GM12891 (cell line): ENCODE data around the gene SPNS3.

GRCh38 chr17:4293568-4294183, 29.9 kb upstream of the ANKFY1 start:
- RRBS, result no CpG with 5 or more reads among the region's 4 CpGs

- RRBS, result no CpG with 5 or more reads among the region's 9 CpGs
These were observed 38.3 kb upstream of the ANKFY1 start for GRCh38 chr17:4301816-4302768.

DNA sequence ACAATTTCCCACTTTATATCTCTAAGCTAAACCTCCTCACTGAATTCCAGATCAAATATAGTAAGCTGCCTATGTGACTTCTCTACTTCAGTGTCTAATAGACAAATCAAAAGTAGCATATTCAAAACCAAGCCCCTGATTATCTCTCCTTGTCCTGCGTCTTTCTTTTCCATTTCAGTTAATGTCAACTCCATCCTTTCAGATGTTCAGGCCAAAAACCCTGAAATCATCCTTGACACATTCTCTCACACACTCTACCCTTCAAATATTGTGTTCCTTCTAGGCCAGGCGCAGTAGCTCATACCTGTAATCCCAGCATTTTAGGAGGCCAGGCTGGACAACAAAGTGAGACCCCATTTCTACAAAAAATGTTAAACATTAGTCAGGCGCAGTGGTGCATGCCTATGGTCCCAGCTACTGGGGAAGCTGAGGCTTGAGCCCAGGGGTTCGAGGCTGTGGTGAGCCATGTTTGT, 24.4 kb downstream of the UBE2G1 start:
- RRBS, result no CpG with 5 or more reads among the region's 4 CpGs

GRCh38 chr17:4375549-4375948, 9.1 kb upstream of the UBE2G1 start:
- RRBS, result no CpG with 5 or more reads among the region's 6 CpGs

DNA sequence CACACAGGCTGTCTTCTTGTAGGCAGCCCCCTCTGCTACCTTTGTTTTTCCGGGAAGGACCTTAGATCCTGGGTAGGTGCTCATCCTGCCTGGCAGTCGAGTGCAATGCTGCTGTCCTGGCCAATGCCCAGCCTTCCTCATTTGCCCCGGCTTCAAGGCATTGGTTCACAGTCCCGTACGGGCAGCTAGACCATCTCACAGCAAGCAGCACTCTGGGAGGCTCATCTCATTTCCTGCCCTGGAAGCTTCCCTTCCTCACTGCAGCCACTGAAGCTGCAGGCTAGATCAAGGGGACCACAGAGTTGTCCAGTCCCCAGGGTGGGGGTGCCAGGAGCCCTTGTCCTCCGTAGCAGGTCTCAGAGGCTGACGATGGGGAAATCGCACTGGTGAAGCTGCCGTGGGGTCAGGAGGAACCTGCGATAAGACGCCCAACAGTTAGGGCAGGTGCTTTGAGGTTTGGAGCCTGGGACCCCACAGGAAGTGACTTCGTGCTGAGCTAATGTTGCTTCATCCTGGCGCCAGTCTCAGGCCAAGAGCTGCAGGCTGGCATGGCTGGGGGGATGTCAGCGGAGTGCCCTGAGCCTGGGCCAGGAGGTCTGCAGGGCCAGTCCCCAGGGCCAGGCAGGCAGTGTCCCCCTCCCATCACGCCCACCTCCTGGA, at the start of gene SPNS3:
SPNS3 (plus strand) TSS at position 521 of the 660 bp plus-strand sequence.
- RRBS, result 31% methylated on average over 2 of the region's 15 CpGs

GRCh38 chr17:4474028-4474603, 24.6 kb upstream of the SPNS2 start:
- RRBS, result no CpG with 5 or more reads among the region's 17 CpGs

GRCh38 chr17:4475990-4476862, 22.5 kb upstream of the SPNS2 start:
- RRBS, result 70% methylated on average over 8 of the region's 29 CpGs

GRCh38 chr17:4482580-4482977, 16.1 kb upstream of the SPNS2 start:
- RRBS, result no CpG with 5 or more reads among the region's 7 CpGs

GRCh38 chr17:4511565-4512172, 13.0 kb downstream of the SPNS2 start:
- RRBS, result no CpG with 5 or more reads among the region's 9 CpGs

DNA sequence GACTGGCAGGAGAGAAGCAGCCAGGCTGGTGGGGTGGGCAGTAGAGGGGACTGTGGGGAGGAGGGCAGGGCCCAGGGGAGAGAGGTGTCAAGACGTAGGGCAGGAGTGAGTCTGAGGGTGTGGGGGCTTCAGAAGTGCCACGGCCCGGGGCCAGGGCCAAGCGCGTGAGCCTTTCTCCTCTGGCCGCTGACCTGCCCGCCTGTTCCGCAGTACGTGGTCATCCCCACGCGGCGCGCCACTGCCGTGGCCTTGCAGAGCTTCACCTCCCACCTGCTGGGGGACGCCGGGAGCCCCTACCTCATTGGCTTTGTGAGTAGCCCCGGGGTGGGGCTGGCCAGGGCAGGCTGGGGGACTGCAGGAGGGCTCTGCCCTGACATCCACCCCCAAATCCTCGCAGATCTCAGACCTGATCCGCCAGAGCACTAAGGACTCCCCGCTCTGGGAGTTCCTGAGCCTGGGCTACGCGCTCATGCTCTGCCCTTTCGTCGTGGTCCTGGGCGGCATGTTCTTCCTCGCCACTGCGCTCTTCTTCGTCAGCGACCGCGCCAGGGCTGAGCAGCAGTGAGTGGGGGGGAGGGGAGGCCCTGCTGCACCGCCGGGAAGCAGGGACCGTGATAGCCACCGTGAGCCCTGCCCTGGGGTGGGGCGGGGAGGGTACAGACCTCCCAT, 19.2 kb downstream of the MYBBP1A start:
- RRBS, result no CpG with 5 or more reads among the region's 36 CpGs

DNA sequence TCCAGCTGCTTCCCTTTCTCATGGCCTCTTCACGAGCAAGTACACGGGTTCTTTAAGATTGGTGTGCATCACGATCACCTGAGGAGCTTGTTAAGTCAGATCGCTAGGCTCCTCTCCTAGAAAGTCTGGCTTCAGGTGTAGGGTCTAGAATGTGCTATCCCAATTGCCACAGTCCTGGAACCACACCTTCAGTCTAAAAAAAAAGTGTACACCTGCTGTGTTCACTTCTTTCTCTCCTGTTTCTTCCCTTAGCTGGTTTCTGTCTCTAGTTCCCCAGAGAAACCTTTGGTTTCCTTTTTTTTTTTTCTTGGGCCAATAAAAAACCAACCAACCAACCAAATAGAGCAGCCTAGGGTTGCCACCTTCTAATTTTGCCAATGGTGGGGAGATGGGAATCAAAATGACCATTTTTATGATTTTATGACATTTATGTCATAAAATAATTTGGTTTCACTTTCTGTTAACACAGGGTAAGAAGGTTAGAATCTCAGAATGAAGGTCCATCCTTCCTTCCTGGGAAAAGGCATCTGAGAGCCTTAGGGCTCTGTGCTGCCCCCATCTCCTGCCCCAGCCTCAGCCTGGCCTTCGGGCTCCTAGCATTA, 1.8 kb upstream of the GGT6 start:
- RRBS, result no CpG with 5 or more reads among the region's 5 CpGs

- RRBS, result no CpG with 5 or more reads among the region's 20 CpGs
These were observed 7.6 kb upstream of the SMTNL2 start for GRCh38 chr17:4576599-4577320.

DNA sequence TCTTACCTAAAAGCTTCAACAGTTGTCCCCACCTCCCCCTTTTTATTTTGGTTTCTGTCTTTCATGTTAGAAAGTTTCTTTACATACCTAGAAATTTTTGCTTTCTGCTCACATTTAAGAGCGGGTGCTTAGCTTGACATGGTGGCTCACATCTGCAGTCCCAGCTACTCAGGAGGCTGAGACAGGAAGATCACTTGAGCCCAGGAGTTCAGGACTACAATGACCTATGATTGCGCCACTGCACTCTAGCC, 3.3 kb upstream of the MED11 start:
- RRBS, result no CpG with 5 or more reads among the region's 2 CpGs

- RRBS, result no CpG with 5 or more reads among the region's 11 CpGs
These were observed 1.9 kb downstream of the MED11 start for GRCh38 chr17:4733015-4733730.

DNA sequence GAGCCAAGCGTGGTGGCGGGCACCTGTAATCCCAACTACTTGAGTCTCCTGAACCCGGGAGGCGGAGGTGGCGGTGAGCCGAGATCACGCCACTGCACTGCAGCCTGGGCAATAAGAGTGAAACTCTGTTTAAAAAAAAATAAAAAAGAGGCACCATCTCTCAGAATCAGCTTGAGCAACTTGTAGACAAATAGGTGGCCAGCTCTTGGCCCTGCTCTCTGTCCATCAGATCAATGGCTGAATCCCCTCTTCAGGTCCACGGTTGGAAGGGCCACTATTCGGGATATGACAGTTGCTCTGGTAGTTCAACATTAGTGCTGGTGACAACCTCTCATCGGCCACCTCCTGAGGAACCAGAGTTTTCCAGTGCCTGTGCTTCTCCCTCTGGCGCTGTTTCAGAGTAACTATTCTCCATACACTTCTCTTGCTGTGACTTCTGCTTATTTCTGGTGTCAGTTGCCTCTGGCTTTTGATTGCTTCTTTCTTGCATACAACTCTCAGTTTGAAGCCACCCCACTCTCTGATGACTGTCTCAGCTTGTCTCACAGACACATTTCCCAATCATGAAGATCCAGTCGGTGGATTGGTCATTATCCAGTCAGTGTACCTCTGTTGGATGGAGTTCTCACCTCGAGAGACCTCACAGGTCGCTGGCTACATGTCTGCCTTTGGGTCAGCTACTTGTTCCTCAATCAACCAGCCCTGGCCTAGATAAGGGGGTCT, 3.5 kb upstream of the TM4SF5 start:
- RRBS, result no CpG with 5 or more reads among the region's 14 CpGs

DNA sequence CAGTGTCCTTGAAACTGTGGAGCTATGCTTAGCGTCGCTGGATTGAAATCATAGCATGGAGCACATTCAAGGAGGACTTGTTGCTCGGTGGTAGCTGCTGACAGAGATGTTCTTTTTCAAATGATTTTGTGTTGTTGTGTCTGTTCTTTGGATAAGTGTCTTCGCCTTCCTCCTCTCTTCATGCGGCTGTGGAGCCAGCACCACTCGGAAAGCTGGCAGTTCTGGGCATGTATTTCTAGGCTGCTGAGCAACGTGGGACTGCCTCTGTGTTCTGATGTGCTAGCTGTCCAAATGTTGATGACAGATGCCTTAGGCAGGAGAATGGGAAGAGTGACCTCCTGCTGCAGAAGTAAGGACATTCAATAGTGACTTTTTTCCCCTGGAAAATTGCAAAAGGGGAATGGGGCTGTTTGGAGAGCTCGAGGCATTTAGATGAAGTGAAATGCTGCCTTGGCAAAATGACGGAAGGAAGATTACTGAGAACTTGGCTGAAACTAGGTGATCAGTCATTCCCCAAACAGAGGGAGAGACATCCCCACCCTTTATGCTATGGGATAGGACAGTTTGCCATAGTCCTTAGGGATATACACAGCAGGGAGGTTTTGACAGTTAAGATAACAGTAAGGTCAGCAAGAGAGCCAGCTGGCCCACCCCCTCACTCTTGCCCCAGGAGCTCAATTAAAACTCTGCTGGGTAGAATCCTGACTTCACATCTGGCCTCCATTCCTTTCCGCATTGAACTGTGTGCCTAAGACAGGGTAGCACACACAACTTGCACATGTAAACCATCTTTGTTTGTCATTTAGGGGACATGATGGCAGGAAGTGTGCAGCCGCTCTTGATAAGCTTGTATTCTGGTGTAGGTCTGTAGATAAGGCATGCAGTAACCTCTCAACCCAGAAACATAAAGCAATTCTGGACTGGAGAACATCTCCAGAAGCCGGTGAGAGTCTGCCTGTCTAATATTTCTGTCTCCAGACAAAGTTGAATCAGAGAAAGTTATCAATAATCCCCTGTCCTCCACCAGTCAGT, 4.9 kb downstream of the MINK1 start:
- RRBS, result no CpG with 5 or more reads among the region's 12 CpGs

DNA sequence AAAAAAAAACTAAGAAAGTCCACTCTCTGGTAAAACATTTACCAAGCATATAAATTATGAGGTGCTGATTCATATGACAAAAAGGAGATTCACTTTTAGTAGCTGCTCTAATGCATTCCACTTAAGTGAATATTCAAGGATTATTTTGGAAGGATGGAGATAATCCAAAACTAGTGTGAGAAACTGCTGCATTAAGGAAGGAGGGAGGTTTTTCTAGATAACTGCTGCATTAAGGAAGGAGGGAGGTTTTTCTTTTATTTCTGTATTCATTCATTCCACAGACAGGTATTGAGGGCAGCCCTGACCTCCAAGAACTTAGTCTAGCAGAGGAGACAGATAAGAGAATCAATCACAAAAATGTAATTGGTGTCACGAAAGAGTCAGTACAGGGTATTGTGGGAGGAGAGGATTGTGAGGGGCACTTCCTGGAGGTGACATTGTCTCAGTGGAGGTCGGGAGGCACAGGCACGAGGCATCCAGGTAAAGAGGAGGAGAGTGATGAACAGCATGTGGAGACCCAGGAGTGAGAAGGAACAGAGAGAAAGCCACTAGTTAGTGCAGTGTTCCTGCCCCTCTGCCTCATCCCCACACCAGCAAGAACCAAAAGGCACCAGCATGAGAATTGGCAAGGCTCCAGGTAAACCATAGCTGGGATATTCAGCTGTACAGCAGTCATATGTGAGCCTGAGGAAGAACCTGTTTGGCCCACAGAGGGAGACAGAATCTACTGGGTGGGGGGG, 19.0 kb downstream of the MINK1 start:
- RRBS, result no CpG with 5 or more reads among the region's 3 CpGs

GRCh38 chr17:4900558-4901431, 1.5 kb downstream of the C17orf107 start:
- RRBS, result 38% methylated on average over 16 of the region's 63 CpGs

DNA sequence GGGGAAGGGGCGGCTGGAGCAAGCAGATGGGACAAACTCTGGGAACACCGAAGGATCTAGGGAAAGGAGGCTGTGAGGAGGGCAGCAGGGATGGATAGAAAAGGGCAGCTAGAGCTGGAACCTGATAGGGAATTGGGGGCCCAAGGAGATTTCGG, 265 bp downstream of the ENO3 start:
- RRBS, result no CpG with 5 or more reads among the region's 3 CpGs

GRCh38 chr17:4968629-4968904, 950 bp upstream of the SPAG7 start:
- RRBS, result no CpG with 5 or more reads among the region's 9 CpGs